ENCODE results near the genes SHISA9, NPIPA2 and NPIPA1.

DNA sequence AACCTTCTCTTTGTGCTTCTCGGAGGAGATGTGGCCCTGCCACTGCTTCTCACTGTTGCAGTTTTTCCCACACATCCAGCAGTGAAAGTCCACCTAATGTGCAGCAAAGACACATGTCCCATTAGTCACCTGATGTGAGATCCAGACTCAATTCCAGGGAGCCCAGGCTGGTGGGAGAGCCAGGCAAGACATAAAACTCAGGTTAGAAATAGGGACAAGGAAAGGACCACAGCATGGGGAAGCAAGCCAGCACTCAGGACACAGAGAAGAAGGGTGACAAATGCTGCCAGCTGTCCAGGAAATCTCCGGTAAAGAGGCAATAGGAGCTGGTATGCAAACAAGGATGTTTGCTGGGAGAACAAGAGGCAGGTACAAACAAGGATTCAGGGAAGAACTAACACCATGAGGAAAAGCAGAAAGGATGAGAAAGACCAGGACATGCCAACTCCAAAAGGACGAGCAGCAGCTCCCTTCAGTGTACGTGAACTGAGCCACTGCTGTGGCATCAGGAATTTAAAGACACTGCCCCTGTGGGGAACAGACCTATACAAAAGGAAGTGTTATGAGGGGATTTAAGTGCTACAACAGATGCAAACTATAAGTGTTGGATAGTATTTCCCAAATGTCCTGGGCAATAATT lies 10.2 kb upstream of the TXNDC11 start:
- PRO-cap, result no peak

DNA sequence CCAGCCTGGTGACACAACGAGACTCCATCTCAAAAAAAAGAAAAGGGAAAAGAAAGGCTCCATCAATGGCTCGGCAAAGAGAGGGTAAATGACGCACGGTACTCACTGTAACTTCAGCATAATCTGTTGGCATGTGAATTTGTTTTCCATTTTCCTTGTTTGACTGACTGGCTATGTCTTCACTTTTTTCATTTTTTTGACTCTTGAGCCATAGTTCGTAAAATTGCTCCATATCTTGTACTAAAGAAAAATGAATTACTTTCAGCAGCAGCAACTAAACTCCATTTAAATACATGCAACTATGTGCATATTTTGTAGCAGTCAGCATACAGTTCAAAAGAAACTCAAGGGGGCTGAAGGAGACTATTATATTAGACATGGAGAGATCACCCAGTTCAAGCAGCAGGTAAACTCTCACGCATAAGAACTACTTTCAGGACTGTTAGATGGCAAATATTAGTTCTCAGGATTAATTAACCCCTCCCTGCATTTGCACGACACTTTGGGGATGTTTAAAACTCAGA lies 13.5 kb upstream of the TXNDC11 start:
- PRO-cap, result no peak

DNA sequence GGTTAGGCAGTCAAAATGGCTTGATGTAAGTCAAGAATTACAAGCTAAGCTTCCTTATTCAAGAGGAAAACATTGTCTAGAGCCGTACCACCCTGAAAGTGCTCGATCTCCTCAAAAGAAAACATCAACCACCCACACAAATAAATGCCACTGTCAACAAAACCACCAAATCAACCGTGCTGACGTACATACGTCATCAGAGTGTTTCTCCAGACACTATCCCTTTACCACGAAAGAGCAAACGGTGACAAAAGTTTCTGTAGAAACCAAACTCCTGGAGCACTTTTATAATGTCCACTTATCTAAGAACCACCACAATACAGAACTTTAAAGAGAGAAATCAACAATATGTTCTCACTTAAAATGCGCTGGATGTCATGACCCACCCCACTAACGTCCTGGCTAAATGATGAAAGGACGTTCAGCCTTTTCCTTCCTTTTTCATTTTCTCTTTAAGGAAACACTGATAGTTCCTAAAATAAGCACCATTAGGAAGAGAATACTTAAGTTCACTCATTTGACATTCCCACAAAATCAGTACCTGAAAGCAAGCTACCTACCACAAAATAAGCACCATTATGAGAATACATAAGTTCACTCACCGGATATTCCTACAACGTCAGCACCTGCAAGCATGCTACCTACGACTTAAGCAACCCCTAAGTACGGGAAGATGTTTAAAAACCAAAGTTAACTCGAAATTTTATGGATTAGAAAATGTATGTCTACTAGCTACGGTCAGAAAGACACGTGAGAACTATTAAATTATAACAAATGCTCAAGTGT lies 1.8 kb downstream of the GSPT1 start:
- PRO-cap, result no peak

DNA sequence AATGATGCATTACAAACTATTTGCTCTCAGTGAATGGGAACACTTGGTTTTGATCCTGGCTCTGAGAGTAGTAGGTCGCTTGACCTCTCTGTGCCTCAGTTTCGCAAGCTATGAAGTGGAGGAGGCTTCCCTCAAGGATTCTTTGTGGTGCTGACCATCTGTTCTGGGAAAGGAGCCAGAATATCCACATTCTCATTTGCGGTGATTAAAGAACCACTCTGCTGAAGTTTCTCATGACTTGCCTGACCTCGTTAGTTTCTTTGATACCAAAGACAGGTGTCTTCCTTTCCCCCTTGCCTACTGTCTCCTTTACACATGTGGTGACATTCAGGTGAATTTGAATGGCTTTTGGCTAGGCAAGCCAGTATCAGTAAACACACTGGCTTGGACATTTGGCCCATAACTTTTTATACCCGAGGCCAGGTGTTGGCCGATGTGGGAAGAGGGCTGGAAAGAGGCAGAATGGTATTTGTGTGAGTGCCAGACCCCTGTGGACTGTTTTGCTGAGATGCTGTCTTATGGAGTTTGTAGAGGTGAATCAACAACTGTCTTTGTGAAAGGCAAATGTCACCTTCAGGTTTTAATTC lies 116.1 kb downstream of the SNX29 start:
- PRO-cap, result no peak

GRCh38 chr16:12435988-12436576 lies 367.6 kb downstream of the CPPED1 start:
- PRO-cap, result no peak

DNA sequence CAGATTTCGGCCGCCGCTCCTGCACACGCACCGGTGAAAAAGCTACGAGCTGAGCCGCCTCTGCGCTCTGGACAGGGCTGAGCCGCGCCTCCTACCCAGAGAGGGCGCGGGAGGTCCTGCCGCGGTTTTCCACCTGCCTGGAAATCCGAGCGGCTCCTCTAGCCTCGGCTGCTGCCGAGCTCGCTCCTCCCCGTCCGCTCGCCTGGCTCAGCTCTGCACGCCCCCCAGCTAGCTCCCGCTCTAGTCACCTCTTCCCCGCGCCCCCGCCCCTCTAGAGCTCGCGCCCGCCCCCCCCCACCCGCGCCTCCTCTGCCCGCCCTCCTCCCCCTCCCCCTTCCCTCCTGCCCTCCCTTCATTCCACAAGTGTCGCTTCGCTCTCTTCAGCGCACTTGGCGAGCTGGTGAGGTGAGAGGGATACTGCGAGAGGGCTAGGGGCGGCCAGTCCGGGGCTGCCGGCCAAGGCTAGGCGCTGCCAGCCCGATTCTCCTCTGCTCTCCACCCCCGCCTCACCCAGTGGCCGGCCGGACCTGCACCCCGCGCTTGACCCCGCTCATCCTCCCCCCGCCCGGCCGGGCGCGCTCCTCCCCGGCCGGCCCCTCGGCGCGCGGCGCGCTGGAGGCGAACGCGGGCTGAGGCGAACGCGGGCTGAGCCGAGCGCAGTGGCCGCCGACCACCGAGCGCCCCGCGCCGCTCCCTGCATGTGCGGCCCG lies at the start of gene SHISA9:
Gene SHISA9, plus strand, starts transcription at position 355 of the 710 bp plus-strand sequence.
- PRO-cap, result no peak

- PRO-cap, result no peak
Observed at GRCh38 chr16:13794965-13795731, 124.8 kb upstream of the ERCC4 start.

DNA sequence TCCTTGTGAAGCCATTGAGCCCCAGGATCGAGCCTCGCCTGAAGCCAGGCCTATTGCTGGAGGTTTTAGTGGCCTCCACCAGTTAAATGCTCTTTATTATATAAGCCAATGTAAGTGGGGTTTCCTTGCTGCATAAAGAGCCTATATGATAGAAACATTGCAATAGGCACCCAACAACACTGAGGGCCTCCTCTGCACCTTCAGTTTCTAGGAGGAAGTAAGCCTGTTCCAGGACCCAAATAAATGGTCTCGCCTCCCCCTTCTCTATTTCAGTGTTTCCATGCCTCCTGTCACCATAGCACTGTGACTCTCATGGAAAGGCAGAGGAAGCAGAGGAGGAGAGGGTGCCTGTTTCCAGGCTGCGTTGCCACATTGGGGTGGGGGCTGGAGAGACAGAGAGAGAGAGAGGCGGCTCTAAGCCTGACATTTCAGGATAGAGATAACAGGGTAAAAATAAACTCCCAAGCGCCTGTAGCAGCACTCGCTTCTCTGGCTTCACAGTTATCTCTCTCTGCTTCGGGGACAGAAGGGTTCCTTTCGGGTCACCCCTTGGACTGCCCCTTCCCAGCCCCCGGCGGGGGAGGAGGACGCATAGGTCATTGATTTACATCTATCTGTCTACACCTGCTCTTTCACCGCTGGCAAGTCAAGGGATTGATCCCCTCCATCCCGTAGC lies 71.3 kb upstream of the MRTFB start:
- PRO-cap, result no peak

DNA sequence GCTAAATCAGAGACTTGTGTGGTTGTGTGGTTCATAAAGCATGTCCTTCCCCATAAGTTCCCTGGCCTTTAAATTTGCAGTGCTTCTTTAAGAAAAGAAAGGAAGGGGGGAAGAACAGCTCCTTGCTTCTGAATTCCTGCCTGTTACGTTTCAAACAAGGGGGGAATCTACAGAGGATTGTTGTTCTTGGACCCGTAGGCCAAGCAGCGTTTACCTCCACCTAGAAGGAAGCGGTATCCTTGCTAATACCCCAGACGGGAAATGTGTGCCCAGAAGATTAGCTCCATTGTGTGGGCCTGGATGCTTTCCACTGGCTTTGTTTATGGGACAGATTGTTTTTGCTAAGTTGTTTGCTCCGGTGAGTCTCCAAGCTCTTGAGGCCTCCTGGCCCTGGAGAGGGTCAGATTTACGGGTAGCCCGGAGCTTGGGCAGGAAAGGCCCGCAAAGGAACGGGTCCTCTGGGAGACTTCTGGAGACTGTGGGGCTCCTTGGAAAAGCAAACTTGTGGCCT lies 28.5 kb upstream of the MRTFB start:
- PRO-cap, result no peak

DNA sequence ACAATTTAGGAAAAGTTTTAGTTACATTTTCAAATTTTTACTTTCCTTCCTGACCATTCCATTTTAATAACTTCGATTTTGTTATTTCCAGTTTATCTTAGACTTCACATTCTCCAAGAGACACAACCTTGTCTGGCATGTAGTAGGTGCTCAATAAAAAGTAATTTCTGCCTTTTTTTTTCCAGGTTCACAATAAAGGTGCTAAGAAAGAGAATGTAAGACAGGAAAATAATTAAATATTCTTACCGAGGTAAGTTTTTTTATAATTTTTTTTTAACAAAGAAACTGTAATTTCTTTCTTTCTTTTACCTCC lies 7.9 kb downstream of the MRTFB start:
- PRO-cap, result no peak

DNA sequence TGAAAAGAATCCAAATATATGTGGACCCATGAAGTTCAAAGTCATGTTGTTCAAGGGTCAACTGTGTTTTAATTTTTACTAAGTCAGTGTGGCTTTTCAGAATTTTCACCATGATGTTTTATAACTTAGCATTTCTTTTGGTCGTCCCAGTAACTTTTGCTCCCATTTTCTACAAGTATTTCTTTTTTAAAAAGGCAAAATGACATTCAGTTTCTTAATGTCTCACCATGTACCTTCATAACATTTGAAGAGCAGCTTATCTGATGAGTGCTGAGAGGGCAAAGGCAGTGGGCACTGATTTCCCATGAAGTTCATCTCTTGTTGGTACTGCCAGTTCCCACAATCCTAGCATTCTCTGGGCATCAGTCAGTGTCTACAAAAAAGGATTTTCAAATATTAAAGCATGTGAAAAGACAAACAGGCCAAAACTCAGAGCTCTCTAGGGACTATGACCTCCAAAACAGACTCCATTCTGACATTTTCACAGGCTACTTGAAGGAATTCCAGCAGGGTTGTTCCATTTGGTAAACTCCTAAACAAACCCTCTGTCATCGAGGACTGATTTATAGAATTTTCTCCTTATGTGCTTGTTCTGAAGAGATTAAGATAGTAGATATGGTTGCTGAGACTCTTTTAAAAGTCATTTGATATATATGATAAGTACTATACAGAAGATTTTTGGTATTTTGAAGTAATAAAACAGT lies 80.4 kb downstream of the MRTFB start:
- PRO-cap, result no peak

DNA sequence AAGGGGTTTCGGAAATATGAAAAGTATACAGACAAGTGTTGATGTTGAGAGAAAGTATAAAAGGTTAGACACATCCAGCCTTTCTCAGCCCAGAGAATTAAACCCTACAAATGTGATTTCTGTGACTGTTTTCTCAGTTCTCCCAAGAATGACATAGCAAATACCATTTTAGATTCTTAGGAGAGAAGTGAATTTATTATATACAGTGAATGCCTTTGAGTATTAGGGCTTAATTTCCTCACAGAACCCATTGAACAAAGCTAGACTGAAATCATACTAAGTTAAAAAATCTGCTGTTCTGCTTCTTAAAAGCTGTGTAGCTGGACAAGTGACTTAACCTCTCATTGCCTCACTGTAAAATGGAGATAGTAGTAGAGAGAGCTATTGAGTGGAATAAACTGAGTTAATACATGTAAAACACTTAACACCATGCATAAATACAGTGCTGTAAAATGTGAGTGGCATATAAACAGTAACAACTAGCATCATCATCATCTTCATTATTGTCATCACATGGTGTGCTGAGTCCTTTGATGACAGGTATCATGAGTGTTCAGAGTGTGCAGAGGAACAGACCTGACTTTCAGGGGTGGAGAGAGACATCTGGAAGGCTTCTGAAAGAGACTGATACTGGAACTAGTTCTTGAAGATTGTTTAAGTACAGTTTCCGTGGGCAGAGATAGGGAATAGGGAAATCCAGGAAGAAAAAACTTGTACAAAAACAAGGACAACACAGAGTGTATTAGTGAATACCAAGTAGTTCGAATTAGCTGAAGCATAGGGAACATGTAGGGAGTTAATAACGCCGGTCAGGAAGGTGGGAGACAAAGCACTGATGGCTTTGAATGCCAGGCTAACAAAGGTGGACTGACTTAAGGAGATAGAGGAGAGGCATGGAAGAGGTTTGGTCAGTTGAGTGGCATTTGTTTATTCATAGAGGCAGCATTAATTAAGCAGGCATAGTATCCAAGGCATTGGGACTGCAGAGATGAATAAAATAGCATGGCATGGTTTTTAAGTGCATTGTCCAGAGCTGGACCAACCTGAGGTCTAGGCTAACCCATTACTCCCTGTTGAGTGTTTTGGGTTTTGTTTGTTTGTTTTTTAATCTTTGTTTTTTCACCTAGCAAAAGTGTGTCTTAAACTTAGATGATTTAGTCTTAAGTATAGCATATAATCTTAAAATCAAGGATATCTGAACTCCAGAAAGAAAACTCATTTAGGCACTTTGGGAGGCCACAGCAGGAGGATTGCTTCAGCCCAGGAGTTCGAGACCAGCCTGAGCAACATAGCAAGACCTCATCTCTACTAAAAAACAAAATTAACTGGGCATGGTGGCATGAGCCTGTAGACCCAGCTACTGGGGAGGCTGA lies 105.7 kb downstream of the MRTFB start:
- PRO-cap, result no peak

GRCh38 chr16:14193335-14193619 lies 122.2 kb downstream of the MRTFB start:
- PRO-cap, result no peak

- PRO-cap, result no peak
Observed at GRCh38 chr16:14308920-14309890, 238.1 kb downstream of the MRTFB start.

- PRO-cap, result no peak
Observed at GRCh38 chr16:14501390-14502385, 128.4 kb downstream of the PARN start.

DNA sequence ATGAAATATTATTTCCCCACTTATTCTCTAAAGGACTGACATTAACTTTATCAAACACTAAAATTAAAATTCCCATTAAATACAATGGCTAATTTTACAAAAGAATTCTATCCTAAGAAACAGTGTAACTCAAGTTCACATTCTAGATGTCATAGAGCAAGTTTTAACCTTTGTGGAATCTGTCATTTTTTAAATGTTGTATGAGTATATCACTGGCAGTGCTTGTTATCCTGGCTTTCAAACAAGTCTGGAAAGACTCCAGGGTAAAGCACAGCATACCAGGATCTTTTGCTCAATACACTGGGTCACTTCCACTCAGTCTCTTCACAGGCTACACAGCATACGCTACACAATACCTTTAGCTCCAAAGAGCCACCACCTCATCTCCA lies 69.6 kb downstream of the PARN start:
- PRO-cap, result no peak

DNA sequence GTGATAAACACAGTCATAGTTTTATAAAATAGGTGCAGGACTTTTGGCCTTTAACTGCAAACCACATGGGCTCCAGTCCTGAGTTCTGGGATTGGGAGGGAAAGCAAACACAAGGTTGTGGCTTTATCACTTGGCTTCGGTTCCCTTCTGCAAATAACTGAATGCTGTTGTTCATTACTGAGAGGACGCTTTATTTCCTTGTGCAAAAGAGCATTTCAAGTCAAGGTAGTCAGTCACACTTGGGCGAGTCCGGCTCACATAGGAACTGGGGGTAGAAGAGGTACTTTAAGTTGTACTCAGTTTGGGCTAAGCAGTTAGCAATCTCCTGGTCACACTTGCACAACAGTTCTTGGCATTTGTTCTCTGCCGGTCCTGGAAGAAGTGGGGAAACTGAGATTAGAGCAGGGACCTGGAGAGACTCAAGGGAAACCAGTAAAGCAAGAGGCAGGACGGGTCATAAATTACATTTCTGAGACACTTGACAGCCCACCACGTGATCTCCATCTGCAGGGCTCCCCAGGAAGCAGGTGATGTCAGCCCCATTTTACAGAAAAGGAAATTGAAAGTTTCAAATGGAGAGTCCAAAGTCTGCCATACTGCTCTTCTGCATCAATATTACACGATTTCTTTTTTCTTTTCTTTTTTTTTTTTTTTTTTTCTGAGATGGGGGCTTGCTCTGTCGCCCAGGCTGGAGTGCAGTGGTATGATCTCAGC lies 21.6 kb downstream of the PLA2G10 start:
- PRO-cap, result no peak

- PRO-cap, result no peak
Observed at GRCh38 chr16:14742283-14742587, at the start of gene NPIPA2. NPIPA2 (plus strand) TSS chr16:14742533.

- PRO-cap, result no peak
Observed at GRCh38 chr16:14937135-14937621, at the start of gene NPIPA1. NPIPA1 (plus strand) TSS chr16:14937443.

DNA sequence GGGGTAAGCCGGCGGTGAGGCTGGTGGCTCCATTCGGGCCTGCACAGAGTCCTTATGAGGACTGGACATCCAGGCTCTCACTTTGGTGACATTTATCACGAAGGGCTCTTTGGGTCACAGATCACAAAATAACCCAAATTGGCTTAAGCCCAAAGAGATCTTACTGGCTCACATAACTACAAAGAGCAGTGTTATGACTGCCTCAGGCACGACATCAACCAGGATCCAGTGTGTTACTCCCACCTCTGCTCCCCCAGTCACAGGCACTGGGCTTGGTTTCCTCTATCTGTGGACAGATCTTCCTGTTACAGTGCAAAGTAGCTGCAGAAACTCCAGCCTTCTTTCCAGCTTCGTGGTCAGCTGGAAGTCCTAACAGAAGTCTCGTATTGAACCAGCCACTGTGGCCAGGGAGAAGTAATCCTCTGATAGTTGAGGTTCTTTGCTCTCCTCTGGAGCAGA lies 39.6 kb downstream of the NTAN1 start:
- PRO-cap, result no peak